ENCODE data around the genes FZD7, KIAA2012, BMPR2, RAPH1 and CTLA4.

- PRO-cap = no peak
- RRBS = no CpG with 5 or more reads among the region's 2 CpGs
Observed at GRCh38 chr2:201911368-201911681, 105.0 kb downstream of the CDK15 start.

DNA sequence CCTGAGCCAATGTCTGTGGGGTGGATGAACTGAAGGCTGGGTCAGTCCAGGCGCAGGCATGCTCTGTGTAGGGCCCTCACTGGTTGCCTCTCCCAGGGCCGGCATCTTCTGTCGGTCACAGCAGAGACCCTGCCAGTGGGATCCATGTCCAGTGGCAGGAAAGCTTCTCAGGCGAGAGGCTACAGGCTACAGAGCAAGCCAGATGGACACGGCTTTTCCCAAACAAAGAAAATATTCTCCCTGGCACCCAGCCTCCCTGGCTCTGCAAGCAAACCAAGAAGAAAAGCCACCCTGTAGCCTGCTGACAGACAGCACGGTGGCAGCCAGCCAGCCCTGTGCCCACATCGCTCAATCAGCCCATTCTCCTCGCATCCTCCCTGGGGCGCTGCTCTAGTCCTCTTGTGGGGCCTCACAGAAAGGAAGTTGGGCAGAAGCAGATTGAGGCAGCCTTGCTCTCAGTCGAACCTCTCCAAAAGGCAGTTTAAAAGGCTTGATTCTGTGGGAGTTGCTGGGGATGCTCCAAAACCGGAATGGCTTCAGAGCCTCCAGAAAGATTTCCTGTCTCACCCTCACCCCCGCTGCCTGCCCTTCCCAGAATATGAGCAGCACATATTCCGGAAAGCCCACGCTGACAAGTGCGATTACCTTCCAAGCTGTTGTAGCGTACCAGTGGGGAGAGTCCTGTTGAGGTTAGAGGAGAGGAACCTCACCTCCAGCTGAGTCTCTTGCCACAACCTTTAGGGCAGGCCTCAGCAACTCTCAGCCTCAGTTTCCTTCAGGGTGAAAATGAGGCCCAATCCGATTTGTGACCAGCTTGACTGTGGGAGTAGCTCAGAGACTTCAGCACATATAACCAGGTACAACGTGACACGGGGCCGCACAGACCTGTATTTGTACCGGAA lies 48.4 kb upstream of the FZD7 start:
- PRO-cap = no peak
- RRBS = 89% methylated on average over 2 of the region's 21 CpGs

- PRO-cap = bidirectional peak, plus-strand start at chr2:202033855, minus-strand start at chr2:202033466; bidirectional peak, plus-strand start at chr2:202034180, minus-strand start at chr2:202034119
- RRBS = 2% methylated on average over 47 of the region's 87 CpGs
Observed at GRCh38 chr2:202033699-202034362, at the start of gene FZD7. TSS of gene FZD7 (plus strand) at chr2:202033855.

- PRO-cap = no peak
- RRBS = no CpG with 5 or more reads among the region's 9 CpGs
Observed at GRCh38 chr2:202073023-202073443, at the start of gene KIAA2012. TSS of gene KIAA2012 (plus strand) at chr2:202073255.

GRCh38 chr2:202161397-202161918 lies 76.9 kb downstream of the SUMO1 start:
- PRO-cap = no peak
- RRBS = no CpG with 5 or more reads among the region's 6 CpGs

GRCh38 chr2:202302575-202303130 lies 37.1 kb downstream of the NOP58 start:
- PRO-cap = no peak
- RRBS = no CpG with 5 or more reads among the region's 5 CpGs

- PRO-cap = bidirectional peak, plus-strand start at chr2:202376340, minus-strand start at chr2:202376117
- RRBS = under 1% methylated on average over 50 of the region's 94 CpGs
Observed at GRCh38 chr2:202375938-202376770, at the start of gene BMPR2. TSS of gene BMPR2 (plus strand) at chr2:202376327.

DNA sequence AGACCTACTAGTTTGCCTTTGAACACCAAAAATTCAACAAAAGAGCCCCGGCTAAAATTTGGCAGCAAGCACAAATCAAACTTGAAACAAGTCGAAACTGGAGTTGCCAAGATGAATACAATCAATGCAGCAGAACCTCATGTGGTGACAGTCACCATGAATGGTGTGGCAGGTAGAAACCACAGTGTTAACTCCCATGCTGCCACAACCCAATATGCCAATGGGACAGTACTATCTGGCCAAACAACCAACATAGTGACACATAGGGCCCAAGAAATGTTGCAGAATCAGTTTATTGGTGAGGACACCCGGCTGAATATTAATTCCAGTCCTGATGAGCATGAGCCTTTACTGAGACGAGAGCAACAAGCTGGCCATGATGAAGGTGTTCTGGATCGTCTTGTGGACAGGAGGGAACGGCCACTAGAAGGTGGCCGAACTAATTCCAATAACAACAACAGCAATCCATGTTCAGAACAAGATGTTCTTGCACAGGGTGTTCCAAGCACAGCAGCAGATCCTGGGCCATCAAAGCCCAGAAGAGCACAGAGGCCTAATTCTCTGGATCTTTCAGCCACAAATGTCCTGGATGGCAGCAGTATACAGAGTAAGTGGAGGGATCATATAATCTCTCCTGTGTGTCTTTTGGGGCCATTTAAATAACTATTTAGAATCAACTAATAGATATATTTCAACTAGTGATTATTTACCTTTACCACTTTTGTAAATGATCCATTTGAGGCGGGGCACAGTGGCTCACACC lies 78.7 kb upstream of the FAM117B start:
- PRO-cap = no peak
- RRBS = no CpG with 5 or more reads among the region's 8 CpGs

DNA sequence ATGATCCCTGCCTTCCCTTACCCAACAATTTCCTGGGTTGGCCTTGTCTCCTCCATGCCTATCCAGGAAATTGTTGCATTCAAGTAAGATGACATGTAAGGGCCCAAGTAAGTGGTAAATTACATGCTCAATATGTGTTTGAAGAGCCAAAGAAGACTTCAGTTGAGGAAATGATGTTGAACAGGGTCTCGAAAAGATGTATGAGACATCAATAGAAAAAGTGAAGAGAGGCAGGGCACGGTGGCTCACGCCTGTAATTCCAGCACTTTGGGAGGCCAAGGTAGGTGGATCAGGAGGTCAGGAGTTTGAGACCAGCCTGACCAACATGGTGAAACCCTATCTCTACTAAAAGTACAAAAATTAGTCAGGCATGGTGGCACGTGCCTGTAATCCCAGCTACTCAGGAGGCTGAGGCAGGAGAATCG lies 65.1 kb upstream of the FAM117B start:
- PRO-cap = no peak
- RRBS = no CpG with 5 or more reads among the region's 5 CpGs

DNA sequence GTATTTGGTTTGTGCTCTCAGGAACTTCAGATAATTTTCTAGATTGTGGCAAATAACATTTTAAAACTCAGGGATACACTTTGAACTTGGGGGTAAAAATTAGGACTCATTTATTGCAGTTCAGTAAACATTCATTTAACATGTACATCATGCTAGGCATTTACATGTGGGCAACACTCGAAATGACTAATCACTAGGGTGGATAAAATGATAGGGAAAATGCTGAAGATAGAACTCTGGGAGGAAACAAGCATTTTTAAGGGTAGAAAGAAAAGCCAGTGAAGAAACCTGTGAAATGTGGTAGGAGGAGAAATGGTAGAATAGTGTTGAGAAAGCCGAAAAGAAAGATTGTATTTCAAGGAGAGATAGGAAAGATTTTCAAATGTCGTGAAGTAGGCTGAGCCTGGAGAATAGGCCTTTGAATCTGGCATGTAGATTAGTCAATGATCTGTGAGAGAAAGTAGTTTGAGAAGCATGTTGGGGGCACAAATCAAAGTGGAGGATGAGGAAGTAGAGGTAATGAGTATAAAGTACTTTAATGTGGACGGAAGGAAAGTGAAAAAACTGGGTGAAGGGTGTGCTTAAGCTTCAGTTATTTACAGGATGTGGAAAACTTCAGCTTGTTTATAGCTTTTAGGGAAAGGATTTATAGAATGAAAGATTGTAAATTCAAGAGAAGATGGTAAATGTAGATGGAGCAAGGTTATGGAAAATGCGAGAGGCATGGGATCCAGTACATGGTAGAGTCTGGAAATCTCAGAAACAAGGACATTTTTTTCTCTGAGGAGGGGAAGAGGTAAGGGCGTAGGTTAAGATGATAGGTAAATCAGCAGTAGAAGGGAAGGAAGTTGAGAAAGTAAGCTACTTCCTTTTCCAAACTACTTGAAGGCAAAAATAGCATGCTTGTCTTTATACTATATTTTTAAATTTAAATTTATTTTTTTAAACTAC lies 8.1 kb downstream of the FAM117B start:
- PRO-cap = no peak
- RRBS = no CpG with 5 or more reads among the region's 6 CpGs

DNA sequence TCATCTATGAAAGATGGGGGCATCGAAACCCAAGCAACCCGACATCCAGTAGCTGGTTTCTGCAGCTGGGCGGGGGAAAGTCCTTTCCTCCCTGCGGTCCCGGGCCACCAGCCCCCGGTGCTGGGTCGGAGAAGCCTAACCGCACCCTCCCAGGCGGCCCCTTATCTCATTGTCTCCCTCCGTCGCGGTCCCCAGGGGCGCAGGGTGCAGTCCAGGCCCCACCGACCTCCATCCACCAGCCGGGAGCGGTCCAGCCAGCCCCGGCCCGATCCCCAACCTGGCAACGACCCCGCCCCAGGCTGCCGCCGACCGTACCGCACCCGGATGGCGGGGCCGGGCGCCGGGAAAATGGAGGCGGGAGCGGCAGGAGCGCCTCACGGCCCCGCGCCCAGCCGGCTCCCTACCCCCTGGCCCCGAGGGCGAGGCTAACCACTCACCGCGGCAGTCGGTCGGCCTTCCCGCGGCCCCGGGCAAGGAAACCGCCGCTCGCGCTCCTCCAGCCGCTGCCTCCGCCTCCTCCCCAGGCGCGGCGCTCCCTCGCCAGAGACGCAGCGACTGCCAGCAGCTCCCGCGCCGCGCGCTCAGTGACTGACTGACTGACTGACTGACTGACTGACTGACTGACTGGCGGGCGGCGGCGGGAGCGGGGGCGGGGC lies at the start of gene RAPH1:
Gene RAPH1 (minus strand): TSS at position 628 of the 656 bp plus-strand sequence.
- PRO-cap = bidirectional peak, plus-strand start outside the sequence, minus-strand start at position 590 of the sequence
- RRBS = under 1% methylated on average over 26 of the region's 68 CpGs

- PRO-cap = bidirectional peak, plus-strand start at chr2:203535734, minus-strand start at chr2:203535263
- RRBS = under 1% methylated on average over 23 of the region's 72 CpGs
Observed at GRCh38 chr2:203535330-203536102, 415 bp upstream of the RAPH1 start.

GRCh38 chr2:203867330-203868002 lies at the start of gene CTLA4:
TSS of gene CTLA4 (plus strand) at chr2:203867771.
- PRO-cap = no peak
- RRBS = no CpG with 5 or more reads among the region's 6 CpGs

- PRO-cap = no peak
- RRBS = no CpG with 5 or more reads among the region's 6 CpGs
Observed at GRCh38 chr2:204234661-204235244, 298.2 kb downstream of the ICOS start.

DNA sequence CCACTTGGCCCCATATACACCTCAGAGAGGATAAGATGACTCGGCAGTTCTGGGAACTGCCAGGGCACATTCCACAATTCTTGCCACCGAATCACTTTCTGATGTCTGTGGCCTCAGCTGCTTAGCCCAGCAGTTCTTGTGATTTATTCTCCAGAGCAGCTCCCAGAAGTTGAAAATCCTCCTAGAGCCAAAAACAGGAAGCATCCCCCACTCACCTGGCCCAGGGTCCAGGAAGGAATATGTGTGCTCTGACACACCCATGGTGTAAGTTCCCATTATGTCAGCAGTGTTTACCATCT lies 223.4 kb upstream of the PARD3B start:
- PRO-cap = no peak
- RRBS = no CpG with 5 or more reads among the region's 2 CpGs

DNA sequence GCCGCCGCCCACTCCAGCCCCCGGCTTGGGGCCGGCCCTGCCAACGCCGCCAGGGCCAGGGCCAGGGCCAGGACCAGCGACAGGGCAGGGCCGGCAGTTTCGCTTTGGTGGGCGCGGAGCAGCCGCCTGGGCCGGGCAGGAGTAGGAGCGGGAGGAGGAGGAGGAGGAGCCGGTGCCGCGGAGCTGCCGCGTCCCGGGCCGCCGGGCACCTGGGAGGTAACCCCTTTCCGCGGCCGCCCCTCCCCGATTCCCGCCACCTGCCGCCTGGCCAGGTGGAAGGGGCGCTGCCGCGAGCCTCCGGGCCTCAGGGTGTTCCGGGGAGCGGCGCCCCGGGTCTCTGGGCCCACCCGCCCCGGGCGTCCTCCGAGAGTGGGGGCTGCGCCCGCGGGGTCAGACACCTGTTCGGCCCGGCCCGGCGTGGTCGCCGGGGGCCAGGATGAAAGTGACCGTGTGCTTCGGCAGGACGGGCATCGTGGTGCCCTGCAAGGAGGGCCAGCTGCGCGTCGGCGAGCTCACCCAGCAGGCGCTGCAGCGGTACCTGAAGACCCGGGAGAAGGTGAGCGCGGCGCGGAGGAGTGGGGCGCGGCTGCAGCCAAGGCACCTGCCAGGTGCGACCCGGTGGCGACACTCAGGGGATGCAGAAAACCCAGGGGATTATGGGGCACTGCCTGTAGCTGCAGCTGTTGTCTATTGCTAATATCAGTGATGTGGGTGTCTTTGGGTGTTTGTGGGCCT lies 456 bp downstream of the PARD3B start:
- PRO-cap = bidirectional peak, plus-strand start at position 175 of the sequence, minus-strand start at position 211 of the sequence; bidirectional peak, plus-strand start at position 518 of the sequence, minus-strand start at position 528 of the sequence
- RRBS = 1% methylated on average over 38 of the region's 69 CpGs

DNA sequence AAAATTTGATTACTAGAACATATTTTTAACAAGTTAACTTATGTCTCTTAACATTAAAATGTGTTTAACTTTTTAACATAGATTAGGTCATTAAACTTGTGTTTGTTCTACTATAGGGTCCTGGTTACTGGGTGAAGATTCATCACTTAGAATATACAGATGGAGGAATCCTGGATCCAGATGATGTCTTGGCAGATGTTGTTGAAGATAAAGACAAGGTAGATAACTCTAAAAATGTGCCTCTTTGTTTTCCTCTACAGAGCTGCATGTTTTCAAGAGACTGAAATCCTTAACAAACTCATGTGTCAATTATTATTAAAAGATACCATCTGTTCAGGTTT lies 140.8 kb downstream of the PARD3B start:
- PRO-cap = no peak

DNA sequence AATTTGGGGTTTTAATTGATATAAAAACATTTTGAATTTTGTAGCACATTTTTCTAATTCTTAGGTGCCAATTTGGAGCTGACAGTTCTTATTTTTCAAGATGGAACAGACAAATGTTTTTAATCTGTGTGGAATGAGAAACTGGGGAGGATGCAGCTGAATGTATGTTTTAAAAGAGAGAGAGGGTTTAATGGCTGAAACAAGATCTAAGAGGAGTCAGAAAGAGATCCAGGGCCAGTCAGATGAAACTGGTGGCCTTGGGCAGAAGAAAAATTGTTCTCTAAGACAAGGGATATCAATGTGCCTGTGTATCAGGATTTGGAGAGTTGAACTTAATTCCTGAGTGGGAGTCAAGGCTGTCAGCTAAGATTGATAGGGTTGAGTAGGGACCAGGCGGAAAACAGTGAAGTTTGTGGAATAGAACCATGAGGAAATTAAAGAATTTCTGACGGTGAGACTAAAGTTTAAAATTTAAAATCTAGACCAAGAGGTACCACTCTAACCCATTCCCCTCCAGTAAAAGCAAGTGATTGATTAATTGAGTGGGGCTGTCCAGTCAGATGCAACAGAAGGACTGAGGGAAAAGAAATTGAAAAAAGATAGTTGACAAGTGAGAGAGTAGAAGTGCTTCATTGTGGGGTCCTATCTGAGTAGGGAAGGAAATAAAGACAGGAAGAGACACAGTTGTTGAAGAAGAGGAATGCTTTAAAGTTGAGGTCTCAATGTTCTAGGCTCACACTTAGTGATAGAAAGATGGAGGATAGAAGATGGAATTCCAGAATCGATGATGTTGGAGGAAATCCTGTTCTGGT lies 199.3 kb downstream of the PARD3B start:
- PRO-cap = no peak
- RRBS = no CpG with 5 or more reads among the region's 3 CpGs

GRCh38 chr2:204887679-204888136 lies 342.4 kb downstream of the PARD3B start:
- PRO-cap = no peak
- RRBS = no CpG with 5 or more reads among the region's 2 CpGs

DNA sequence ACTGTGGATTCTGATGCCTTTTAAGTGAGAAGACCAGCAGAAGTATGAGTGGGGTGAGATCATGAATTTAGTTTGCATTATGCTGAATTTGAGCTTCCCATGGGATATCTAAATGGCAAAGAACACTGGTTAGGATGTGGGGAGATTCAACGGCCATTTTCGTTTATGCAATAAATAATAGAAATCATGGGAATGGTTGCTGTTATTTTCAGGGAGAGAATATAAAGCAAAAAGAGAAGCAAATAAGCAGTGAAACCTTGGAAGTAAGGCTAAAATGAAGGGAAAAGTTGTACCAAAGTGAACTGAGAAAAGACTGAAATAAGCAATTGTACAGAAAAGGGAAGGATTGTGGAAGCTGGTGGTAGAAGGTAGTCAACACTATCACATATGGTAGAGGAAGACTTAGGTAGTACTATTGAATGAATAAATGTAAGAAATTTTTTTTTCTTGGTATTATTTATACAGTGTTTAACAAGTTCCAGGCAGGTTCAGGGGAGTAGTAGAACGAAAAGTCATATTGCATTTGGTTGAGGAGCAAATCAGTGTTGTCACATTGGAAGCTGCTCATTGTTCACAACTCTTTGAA lies 376.8 kb downstream of the PARD3B start:
- PRO-cap = no peak
- RRBS = no CpG with 5 or more reads among the region's 3 CpGs